MCF 10A (cell line): ENCODE measurements around a stretch of chr5.

DNA sequence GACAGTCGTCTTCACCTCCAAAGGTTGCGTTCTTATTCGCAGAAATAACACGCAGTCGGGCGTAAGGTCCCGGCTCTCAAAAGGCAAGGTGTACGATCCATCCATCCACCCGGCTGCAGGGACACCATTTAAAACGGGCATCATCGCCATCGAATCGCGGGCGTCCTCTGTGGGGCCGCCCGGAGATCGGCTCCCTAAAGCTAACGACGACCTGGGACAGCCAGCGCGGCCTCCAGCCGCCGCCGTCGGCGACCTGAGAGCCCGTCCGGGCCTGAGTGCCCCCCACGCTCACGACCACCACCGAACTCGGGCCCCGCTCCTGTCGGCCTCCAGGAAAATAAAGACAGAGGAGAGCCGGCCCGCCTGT lies 442 bp upstream of the NIPBL start:
- PRO-cap = no peak
- RRBS = under 1% methylated on average over 25 of the region's 37 CpGs

DNA sequence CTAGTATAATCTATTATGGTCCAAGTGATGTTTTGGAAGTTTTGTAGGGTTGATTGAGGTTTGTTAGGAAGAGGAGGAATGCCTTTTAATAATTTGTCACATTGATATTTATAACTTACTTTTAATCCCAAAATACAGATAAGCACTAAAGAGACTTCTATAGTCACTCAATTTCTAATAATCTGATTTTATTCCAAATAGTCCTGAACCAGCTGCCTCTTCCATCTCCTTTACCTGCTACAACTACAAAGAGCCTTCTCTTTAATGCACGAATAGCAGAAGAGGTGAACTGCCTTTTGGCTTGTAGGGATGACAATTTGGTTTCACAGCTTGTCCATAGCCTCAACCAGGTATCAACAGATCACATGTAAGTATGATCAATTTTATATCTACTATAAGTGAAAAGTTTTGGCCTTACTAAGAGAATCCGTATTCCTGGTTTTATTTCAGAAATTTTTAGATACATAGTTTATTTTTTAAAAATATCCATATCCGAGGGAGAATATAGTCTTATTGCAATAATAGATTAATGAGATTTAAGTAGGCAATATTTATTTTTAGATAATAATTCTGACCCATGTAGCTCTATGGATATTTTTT lies 78.8 kb downstream of the NIPBL start:
- PRO-cap = no peak
- RRBS = no CpG with 5 or more reads among the region's 3 CpGs

GRCh38 chr5:37064616-37064914 lies 184.6 kb downstream of the CPLANE1 start:
- PRO-cap = no peak
- RRBS = no CpG with 5 or more reads among the region's 7 CpGs

- PRO-cap = no peak
- RRBS = under 1% methylated on average over 13 of the region's 44 CpGs
These were observed 2.3 kb downstream of the GDNF start for GRCh38 chr5:37837356-37838127.

DNA sequence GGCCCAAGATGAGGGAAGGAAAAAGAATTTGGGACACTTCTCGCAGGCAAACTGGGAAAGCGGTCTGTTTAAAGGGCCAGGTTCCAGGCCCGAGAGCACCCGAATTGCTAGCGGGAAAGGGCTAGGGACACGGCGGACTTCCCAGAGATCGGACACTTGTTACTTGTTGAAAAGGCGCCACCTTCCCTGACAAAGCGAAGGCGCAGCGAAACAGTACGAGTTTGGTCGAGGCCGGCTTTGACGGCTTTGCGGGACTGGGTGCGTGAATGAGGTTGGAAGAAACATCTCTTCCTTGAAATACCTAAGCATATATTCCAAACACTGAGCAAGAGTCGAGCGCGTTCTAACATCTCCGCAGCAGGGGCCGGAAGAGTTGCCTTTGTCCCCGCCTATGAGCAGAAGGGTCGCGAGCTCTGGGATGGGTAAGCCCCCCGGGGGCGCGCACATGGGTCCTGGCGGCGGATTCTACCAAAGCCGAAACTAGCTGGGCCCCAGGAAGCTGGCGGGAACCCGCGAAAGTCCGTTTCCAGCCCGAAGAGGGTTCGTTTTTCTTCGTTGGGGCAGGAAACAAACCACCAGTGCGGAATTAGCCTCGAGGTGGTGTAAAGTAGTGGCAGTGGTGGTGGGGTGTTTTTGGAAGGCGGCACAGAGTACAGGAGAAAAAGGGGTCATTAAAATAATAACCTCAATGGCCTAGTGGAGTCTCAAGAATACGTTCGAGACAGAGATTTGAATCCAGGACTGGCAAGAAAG lies 1.5 kb downstream of the GDNF start:
- PRO-cap = no peak
- RRBS = 85% methylated on average over 5 of the region's 44 CpGs

DNA sequence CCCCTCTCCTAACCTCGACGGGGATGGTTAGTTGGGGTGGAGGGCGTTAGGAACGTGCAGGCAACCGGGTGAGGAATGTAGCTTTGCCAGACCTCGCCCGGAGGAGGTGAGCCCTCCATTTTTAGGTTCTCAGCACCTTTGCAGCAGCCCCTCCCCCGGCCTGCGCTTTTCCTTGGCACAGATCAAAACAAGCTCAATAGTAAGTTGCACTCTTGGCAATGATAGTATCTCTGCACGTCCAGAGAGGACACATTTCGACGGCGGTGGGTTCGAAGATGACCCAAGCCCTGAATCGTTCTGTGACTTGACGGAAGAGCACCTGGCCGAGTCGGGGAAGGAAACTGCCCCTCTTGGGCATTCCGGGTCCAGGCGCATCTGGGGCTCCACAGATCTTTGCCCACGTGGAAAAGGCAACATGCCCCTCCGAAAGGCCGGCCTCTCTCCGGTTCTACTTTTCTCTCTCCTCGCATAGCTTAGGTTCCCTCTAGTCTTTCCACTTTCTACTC lies 907 bp downstream of the GDNF start:
- PRO-cap = no peak
- RRBS = 61% methylated on average over 7 of the region's 25 CpGs

- PRO-cap = no peak
- RRBS = no CpG with 5 or more reads among the region's 5 CpGs
These were observed 27.3 kb downstream of the EGFLAM start for GRCh38 chr5:38285606-38286124.

GRCh38 chr5:38386718-38387116 lies 128.4 kb downstream of the EGFLAM start:
- PRO-cap = no peak
- RRBS = no CpG with 5 or more reads among the region's 8 CpGs

DNA sequence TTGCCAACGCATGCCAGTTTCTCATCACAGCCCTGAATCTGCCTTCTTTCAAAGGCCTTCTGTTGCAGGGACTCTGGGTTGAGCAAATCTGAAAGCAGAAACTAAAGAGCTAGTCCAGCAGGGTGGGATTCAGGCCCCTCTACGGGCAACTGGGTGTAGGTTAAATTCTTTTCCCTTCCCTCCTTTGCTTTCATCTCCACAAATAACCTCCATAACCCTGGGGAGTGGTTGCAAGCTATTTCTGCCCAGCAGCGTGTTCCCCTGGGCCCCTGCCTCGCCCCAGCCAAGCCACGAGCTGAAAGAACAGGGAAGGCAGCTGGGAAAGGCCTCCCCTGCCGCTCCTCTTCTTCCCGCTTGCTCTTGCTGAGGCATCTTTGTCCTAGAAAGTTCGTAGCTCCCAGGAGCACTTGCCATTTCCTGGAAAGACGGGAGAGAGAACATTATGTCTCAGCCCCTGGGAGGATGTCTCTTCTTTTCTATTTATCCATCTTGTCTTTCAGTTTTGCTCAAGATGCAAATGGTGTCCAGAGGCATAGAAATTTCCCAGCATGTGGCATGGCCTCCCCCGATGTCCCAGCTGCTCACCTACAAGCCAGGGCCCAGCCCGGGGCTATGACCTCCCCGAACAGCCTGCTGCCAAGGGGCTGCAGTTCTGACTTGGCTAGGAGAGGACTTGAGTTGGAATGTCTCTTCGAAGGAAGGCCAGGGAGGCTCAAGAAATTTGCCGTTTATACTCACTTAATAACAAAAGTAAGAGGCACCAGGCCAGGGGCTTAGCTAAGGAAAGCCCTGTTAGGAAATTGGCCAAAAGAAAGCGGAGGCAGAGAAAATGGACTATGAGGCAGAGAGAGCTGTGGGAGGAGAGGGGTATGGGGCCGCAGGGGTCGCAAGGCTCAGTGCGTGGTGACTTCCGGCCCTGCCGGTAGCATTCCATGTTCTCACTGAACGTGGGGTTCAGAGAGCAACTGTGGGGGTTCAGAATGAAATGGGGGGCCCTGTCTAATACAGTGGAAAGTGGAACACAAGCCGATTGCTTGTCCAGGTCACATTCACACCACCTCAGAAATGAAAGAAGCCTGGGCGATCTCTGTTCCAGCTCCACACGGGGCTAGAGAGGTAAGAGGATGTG lies 87.3 kb downstream of the LIFR start:
- PRO-cap = no peak
- RRBS = no CpG with 5 or more reads among the region's 24 CpGs

- PRO-cap = no peak
- RRBS = no CpG with 5 or more reads among the region's 8 CpGs
These were observed 62.4 kb downstream of the LIFR start for GRCh38 chr5:38494012-38494476.

GRCh38 chr5:38909278-38910084 lies 63.7 kb downstream of the OSMR start:
- PRO-cap = no peak
- RRBS = no CpG with 5 or more reads among the region's 6 CpGs

GRCh38 chr5:38979523-38980282 lies 94.5 kb downstream of the RICTOR start:
- PRO-cap = no peak
- RRBS = no CpG with 5 or more reads among the region's 4 CpGs

DNA sequence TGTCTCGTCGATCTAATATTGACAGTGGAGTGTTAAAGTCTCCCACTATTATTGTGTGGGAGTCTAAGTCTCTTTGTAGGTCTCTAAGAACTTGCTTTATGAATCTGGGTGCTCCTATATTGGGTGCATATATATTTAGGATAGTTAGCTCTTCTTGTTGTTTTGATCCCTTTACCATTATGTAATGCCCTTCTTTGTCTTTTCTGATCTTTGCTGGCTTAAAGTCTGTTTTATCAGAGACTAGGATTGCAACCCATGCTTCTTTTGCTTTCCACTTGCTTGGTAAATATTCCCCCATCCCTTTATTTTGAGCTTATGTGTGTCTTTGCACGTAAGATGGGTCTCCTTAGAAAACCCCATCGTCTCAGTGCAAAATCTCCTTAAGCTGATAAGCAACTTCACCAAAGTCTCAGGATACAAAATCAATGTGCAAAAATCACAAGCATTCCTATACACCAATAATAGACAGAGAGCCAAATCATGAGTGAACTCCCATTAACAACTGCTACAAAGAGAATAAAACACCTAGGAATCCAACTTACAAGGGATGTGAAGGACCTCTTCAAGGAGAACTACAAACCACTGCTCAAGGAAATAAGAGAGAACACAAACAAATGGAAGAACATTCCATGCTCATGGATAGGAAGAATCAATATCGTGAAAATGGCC lies 85.8 kb downstream of the RICTOR start:
- PRO-cap = no peak
- RRBS = no CpG with 5 or more reads among the region's 5 CpGs

GRCh38 chr5:39200723-39201228 lies 18.6 kb downstream of the FYB1 start:
- PRO-cap = no peak
- RRBS = no CpG with 5 or more reads among the region's 5 CpGs

GRCh38 chr5:39209600-39210541 lies 9.5 kb downstream of the FYB1 start:
- PRO-cap = no peak
- RRBS = no CpG with 5 or more reads among the region's 21 CpGs

- PRO-cap = no peak
- RRBS = no CpG with 5 or more reads among the region's 5 CpGs
These were observed 2.2 kb downstream of the FYB1 start for GRCh38 chr5:39217175-39217561.

GRCh38 chr5:39274307-39274641 lies 54.9 kb upstream of the FYB1 start:
- PRO-cap = no peak
- RRBS = no CpG with 5 or more reads among the region's 2 CpGs

GRCh38 chr5:39370431-39371094 lies 6.3 kb upstream of the C9 start:
- PRO-cap = no peak
- RRBS = no CpG with 5 or more reads among the region's 8 CpGs

- PRO-cap = no peak
- RRBS = no CpG with 5 or more reads among the region's 2 CpGs
These were observed 9.4 kb upstream of the C9 start for GRCh38 chr5:39373677-39374128.

DNA sequence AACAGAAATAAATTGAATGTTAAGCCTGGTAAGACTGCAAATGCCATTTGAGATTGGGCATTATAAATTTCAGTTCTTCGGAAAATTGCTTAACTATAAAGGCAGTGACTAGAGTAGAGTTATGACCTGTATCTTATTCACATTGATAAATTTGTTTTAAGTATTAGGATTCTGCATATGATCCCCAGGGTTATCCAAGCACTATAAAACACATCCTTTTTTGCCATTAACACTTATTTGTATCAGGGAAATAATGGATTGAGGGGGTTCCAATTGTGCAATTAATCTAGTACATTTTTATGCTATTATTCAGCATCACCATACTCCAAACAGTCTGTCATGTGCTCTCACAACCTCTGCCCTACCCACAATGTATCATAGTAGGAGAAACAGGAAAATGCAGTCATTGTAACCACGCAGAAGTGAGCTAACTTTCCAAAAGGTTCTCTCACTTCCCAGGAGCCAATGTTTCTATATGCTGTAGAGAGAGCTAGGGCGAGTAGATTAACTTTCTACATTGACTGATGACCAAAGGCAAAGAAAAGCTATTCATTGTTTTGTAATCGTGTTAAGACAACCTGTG lies 29.9 kb downstream of the DAB2 start:
- PRO-cap = no peak
- RRBS = no CpG with 5 or more reads among the region's 4 CpGs